ENCODE measurements around a stretch of chr7.

DNA sequence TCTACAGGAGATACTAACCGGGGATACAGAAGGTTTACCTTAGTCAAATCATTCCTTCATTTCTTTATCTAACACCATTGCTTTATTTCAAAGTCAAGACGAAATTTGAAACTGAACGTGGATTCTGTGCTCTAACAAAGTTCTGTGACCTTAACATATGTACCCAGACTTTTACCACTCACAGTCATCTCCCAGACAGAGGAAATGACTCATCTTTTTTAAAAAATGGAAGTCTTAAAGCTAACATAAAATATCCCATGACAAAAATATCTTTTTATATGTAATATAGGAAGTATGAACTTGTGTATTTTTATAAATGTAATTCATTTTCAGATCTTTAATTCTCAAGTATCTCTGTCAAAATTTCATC lies 29.1 kb upstream of the ITGB8 start:
- PRO-cap = unidirectional peak, minus-strand start at position 146 of the sequence
- RAMPAGE, long total RNA, 4 experiments = no peak in any of the 4 experiments

- PRO-cap = no peak
- RAMPAGE, long total RNA, 4 experiments = no peak in any of the 4 experiments
Observed at GRCh38 chr7:20348208-20348832, 17.6 kb downstream of the ITGB8 start.

DNA sequence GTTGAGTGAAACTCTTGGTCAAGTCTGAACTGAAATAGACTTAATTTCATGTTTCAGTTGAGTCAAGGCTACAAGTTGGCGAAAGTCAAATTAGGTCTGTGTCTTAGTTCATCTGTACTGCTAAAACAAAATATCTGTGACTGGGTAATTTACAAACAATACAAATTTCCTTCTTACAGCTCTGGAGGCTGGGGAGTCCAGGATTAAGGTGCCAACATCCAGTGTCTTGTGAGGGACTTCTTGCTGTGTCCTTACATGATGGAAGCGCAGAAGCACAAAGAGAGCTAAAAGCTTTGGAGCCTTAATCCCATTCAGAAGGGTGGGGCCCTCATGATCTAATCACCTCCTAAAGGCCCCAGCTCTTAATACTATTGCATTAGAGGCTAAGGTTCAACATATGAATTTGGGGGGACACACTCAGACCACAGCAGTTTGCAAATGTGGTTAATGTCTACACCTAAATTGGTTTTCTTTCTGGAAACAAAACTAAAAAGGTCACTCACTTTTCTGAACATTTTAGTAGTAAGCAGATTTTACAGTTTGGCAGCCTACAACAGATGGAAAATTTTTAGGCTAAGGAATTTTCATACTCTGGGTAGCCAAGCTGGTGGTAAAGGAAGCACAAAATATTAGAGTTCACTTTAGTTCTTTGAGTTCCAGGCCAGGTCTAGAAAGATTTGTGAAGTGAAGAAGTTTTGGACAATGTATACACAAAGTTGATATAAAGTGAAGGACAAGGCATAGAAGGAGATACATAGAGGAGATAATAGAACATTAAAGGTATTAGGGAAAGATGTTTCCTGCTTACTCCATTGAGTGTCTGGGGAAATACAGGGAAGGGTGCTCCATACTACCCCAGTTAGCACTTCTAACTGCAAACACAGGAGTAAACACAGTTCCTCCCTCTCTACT lies 30.8 kb downstream of the ITGB8 start:
- PRO-cap = no peak
- RAMPAGE, long total RNA, 4 experiments = no peak in any of the 4 experiments

DNA sequence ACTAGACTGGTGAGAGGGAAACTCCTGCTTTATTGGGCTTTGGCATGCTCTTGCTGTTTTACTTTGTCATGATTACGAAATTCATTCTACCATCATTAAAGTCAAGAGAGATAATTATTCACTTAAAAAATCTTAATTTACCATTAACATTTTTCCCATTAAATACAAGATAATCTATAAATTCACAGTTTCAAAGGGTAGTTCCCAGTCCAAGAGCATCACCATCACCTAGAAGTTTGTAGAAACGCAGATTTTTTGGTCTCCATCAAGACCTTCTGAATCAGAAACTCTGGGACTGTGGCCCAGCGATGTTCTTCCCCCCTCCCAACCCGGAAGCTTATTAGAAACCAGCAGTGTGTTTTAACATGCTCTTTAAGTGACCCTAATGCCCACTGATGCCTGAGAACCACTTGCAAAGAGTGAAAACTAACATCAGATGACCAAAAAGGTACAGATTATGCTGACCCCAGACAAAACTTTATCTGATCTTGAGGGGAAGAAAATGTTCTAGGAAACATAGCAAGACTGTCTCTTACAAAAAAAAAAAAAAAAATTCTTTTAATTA lies 89.5 kb downstream of the ITGB8 start:
- PRO-cap = unidirectional peak, plus-strand start at position 287 of the sequence
- RAMPAGE, long total RNA, 4 experiments = no peak in any of the 4 experiments

- PRO-cap = no peak
- RAMPAGE, long total RNA, 4 experiments = no peak in any of the 4 experiments
Observed at GRCh38 chr7:20790857-20791429, 4.3 kb upstream of the SP8 start.

DNA sequence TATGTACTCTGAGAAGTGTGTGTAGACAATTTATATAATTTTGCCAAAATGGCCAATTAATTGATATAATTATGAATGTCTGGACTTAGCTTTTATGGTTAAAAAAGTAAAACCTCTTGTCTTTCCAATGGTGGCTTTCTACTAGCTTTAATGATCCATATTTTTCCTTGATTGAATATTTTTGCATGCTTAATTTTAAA lies 14.4 kb upstream of the SP8 start:
- PRO-cap = unidirectional peak, minus-strand start at position 94 of the sequence
- RAMPAGE, long total RNA, 4 experiments = no peak in any of the 4 experiments

- PRO-cap = no peak
- RAMPAGE, long total RNA, 4 experiments = no peak in any of the 4 experiments
Observed at GRCh38 chr7:20835157-20835510, 48.4 kb upstream of the SP8 start.

- PRO-cap = no peak
- RAMPAGE, long total RNA, 4 experiments = no peak in any of the 4 experiments
Observed at GRCh38 chr7:21169560-21170559, 258.0 kb upstream of the SP4 start.

- PRO-cap = no peak
- RAMPAGE, long total RNA, 4 experiments = no peak in any of the 4 experiments
Observed at GRCh38 chr7:21251424-21251710, 176.5 kb upstream of the SP4 start.

DNA sequence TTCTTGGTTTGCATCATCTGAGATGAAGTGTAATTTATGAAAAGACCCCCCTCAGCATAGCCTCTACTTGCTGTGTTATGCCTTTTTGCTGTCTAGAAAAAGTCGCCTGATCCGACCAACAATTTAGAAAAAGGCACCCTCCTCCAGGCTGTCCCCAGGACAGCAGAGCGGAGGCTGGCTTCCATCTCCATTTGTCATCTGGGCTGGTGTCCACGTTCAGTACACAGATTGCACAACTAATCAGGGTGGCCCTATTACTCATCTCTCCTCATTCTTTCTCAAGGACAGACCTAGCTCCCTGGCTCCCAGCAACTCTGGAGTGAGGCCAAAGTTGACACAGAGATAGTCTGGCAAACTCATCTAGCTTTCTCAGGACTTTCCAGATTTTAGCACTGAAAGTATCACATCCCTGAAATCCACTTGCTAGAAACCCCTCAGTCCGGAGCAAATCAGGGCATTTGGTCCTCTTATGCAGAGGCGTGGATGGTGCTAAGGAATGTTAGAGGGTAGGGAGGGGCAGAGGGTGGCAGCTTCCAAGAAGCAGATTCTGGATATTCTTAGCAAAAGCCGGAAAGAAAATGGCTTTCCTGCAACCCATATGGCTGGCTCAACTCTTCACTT lies 75.1 kb downstream of the DNAH11 start:
- PRO-cap = no peak
- RAMPAGE, long total RNA, 4 experiments = no peak in any of the 4 experiments

DNA sequence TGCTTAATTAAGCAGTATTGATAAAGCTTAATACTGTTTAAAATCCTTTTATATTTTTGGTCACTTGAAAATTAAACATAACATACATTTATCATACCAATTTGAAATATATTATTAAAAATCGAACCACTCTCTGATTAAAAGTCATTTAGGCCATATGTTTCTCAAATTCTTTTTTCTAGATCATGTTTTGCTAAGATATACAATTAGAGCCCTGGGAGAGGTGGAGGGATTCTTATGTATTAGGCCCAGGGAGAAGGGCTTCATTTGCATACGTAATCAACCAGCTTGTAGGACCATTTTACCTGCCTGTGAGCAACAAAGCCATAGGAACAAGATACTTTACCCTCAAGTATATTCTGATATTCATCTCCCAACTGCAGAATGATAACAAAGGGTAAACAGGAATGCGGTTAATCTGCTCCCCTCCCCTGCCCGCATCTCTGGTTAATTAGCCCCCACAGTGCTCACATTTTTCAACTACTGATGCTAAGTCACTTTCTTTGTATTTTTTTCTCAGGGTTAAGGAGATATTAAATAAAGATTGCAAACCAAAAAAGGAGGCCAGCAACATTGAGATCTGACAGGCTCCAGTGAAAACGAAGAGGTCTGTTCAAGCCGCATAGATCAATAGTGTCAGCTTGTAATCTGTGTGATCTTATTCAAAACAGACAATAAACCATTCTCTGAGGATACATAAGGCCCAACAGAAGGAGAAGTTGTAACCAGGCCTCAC lies 203.5 kb downstream of the RAPGEF5 start:
- PRO-cap = no peak
- RAMPAGE, long total RNA, 4 experiments = no peak in any of the 4 experiments

GRCh38 chr7:22212232-22212800 lies 144.6 kb downstream of the RAPGEF5 start:
- PRO-cap = no peak
- RAMPAGE, long total RNA, 4 experiments = no peak in any of the 4 experiments

GRCh38 chr7:22264398-22265095 lies 92.4 kb downstream of the RAPGEF5 start:
- PRO-cap = no peak
- RAMPAGE, long total RNA, 4 experiments = no peak in any of the 4 experiments

DNA sequence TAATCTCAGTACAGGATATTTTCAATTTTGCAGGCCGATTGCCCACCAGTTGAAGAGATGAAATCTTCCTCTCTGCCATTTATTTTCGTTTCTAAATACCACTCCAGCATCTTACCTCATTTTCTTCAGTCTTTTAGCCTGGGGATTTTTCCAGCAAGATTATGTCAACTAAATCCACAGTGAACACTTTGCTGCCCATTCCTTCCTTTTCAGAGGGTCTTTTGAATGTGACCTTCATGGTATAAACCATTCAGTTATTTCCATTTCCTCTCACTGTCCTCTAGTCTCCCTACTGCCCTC lies 69.1 kb downstream of the RAPGEF5 start:
- PRO-cap = no peak
- RAMPAGE, long total RNA, 4 experiments = no peak in any of the 4 experiments

DNA sequence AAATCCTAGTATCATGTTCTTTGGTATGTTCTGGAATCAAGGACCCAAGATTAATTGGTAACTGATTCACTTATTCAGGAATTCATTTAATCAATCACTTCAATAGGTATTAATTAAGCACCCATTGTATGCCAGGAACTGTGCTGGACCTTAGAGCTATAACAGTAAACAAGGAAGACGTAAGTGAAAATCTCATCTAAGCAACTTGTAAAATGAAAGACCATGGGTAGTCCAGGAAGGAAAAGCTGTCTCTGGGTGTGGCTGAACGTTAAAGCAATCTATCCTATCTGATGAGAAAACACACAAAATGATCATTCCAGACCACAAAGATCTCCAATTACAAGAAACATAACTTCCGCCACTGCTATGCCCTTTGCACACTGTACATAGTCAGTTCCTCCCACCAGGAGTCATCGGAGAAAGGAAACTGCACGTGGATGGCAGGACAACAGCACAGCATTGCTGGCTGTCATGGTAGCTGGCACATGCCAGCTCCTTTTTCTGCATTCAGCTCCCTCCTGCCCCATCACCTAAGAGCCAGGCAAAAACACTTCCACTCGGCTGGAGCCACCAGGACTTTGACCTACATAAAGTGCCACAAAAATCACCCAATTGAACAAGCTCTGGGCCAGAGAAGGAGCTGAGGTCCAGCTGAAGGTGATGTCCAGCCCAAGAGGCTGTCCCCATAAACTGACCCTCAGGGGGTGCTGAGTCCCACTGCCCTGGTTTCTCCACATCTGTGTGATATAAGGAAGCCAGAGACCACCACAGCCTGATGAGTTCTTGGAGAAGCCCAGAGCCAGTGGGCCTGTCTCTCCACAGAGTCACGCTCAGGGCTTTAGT lies 56.5 kb downstream of the STEAP1B start:
- PRO-cap = no peak
- RAMPAGE, long total RNA, 4 experiments = no peak in any of the 4 experiments

GRCh38 chr7:22561234-22562300 lies 61.6 kb upstream of the STEAP1B start:
- PRO-cap = no peak
- RAMPAGE, long total RNA, 4 experiments = no peak in any of the 4 experiments

- PRO-cap = no peak
- RAMPAGE, long total RNA, 4 experiments = no peak in any of the 4 experiments
Observed at GRCh38 chr7:22717845-22718811, 8.9 kb upstream of the IL6 start.

DNA sequence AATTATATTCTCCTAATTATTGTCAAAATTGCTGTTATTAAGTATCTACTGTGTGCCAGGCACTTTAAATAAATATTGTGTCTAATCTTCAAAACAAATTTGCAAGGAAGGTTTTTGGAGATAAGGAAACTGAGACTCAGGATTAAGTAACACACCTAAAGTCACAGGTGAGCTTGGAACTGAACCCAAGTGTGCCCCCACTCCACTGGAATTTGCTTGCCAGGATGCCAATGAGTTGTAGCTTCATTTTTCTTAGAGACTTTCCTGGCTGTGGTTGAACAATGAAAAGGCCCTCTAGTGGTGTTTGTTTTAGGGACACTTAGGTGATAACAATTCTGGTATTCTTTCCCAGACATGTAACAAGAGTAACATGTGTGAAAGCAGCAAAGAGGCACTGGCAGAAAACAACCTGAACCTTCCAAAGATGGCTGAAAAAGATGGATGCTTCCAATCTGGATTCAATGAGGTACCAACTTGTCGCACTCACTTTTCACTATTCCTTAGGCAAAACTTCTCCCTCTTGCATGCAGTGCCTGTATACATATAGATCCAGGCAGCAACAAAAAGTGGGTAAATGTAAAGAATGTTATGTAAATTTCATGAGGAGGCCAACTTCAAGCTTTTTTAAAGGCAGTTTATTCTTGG lies 1.5 kb downstream of the IL6 start:
- PRO-cap = no peak
- RAMPAGE, long total RNA, 4 experiments = no peak in any of the 4 experiments

GRCh38 chr7:22731127-22731627 lies 4.2 kb downstream of the IL6 start:
- PRO-cap = no peak
- RAMPAGE, long total RNA, 4 experiments = no peak in any of the 4 experiments

DNA sequence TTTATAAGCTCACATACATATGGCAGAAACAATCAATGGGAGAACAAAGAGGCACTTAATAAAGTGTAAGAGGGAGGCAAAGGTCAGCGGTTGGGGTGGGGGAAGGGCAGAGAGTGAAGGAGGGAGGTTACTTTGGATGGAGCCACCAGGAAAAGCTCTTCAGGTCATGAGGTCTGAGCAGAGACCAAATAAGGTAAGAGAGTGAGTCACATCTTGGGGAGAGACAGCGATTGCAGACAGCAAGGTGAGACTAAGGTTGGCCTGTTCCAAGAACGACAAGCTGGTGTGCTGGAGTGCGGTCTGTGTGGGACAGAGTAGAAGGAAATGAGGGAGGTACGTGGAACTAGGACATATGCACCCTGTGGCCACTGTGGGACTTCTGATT lies 74.3 kb upstream of the TOMM7 start:
- PRO-cap = no peak
- RAMPAGE, long total RNA, 4 experiments = no peak in any of the 4 experiments